ENCODE measurements around a stretch of chr2.

GRCh38 chr2:61348623-61349062 is 122.2 kb downstream of the USP34 start:
- PRO-cap = no peak

DNA sequence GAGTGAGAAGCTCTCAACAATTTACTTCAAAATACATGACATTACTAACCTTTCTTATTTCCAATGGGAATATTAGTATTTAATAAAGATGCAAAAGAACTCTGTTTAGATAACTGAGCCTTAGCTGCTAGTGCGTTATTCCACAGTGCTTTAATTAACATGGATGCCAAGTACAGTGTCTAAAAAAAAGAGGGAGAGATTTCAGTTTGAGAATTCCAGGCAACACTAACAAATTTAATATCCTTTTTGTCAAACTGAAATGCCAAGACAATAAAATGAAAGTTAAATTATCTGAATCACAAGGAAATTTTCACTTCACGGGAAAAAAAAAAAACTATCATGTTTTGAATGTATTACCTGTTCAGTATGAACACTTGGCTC is 120.7 kb downstream of the USP34 start:
- PRO-cap = no peak

DNA sequence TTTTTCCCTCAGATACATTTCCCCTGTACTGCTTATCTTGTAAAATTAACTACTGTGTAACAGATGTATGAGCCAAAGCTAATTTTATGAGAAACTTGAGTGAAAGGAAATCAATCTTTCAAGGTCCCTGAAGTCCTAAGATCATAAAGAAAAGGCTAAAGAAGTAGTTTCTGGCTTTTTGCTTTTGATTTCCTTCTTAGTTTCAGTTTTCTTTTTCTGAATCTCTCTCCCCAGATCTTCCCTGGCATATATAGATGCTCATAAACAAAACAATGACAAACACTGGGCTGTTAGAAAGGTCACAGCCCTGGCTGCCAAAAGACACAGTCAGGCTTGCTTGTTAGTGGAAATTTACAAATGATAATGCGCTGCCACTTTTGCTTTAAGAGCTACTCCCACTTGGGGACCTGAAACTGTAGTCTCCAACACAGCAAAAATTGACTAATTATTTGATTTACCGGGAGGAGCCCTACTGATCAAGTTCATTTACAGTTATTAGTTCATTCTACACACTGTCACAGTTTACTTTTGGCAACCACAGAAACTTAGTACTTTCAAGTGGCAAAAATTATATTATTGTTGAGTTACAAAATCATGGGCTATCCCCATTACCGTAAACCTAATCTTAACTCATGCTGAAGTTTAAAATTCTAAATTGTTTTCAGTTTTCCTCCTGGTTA is 132.9 kb upstream of the XPO1 start:
- PRO-cap = no peak

- PRO-cap = bidirectional peak, plus-strand start at chr2:61854745, minus-strand start at chr2:61854495; bidirectional peak, plus-strand start at chr2:61855120, minus-strand start at chr2:61855127
These were observed 760 bp upstream of the FAM161A start for GRCh38 chr2:61854336-61855303.

GRCh38 chr2:61872039-61872748 is 16.3 kb downstream of the CCT4 start:
- PRO-cap = no peak

DNA sequence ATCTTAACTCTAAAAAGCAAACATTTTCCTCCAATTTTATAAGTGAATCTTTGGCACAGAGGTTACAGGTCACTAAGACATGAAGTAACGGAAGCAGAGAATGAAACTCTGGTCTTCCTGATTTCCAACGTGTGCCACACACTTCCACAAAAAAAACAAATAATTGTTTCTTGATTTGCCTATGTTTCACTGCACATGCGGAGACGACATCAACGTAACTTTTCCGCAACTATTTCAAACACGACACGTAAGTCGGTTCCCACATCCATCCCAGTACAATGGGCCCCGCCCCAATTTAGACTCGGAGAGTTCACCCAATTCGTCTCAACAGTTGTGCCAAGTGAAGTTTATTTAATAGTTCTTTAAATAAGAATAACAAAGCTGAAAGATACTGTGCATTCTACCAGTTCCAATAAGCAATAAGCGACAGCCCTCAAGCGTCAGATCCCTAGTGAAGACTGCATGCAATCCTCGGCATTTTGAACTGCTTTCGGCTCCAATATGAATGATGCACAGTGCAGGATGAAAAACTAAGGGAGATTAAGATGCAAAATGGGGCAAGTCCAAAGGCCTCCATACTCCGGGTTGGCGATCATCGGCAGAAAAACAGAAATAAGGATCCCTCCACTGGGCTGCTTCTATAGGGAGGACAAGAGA is 708 bp downstream of the CCT4 start:
- PRO-cap = no peak

- PRO-cap = no peak
These were observed 96.8 kb upstream of the B3GNT2 start for GRCh38 chr2:62099180-62099548.

GRCh38 chr2:62192769-62193199 is 3.1 kb upstream of the B3GNT2 start:
- PRO-cap = no peak

GRCh38 chr2:62195119-62195582 is 764 bp upstream of the B3GNT2 start:
- PRO-cap = no peak

DNA sequence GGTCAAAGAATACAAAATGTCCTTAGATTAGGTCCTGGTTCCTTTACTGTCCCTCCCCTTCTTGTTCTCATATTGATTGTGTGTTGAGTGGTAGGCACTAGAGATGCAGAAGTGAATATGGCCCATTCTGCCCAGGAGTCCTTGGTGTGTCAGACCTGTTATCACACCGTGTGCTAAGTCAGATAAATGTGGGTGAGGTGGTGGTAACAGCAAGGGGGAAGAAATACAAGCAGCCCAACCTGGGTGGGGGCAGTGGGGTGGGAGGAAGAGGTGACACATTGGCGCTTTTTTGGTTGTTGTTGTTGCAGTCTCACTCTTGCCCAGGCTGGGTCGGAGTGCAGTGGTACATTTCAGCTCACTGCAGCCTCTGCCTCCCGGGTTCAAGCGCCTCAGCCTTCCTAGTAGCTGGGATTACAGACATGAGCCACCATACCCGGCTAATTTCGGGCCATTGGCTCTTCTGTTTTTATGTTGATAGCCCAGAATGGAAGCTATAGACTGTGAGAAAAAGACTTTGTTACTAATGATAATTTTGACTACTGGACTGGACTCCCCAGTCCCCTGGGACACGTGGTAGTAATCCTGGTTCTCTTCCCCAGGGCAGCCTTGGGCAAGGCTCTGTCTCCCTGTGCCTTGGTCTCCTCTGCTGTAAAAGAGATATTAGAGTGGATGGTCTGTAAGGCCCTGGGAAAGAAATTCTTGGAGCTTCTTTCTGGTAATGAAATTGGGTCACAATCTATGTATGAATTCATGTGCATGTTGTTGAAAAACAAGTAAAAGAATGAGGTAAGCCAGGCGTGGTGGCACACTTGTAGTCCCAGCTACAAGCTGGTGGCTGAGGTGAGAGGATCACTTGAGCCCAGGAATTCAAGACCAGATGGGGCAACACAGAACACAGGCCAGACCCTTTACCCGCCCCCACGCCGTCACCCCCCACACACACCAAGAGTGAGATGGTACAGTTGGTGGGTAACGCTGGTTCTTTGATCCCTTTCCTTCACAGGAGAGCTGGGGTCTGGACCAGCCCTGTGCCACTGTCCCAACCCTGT is 13.1 kb downstream of the B3GNT2 start:
- PRO-cap = no peak

DNA sequence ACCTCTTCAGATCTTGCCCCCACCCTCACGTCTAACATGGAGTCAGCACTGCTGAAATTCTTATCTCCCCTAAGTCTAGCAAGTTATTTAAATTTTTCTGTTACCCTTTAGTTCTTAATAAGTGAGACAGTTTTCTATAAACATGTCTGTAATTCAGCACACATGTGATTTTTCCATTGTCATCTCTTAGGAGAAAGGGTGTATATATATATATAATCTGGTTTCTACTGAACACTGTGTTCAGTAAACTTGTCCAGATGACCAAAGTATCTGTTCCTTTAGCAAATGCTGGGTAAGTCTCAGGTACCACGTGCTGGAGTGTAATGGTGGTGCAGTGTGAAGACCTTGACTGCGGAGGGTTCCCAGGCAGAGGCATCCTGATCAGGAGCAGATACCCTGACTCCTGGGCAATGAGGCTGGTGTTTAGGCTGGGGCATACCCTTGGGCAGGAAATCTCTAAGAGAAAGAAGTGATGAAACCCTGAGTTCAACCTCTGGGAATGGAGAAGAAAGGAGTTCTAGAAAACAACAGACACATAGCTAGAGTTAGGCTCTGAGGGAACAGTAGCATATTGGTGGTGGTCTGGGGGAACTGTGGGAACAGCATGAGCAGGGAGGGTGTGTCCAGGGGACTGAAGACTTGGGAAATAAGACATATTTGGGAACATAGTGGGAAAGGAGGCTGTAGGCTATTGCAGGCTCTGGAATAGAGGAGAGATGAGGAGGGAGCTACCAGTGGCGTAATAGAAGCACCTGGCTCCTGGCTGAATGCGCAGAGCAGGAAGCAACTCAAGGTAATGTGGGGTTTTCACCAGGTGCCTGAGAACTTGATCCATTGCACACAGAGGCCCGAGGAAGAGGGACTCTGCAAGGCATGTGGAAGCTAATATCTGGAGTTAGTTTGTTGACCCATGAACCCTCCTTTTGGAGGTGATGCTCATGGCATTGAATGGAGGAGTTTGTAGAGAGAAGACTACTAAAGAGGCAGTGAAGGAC is 18.0 kb downstream of the B3GNT2 start:
- PRO-cap = no peak

DNA sequence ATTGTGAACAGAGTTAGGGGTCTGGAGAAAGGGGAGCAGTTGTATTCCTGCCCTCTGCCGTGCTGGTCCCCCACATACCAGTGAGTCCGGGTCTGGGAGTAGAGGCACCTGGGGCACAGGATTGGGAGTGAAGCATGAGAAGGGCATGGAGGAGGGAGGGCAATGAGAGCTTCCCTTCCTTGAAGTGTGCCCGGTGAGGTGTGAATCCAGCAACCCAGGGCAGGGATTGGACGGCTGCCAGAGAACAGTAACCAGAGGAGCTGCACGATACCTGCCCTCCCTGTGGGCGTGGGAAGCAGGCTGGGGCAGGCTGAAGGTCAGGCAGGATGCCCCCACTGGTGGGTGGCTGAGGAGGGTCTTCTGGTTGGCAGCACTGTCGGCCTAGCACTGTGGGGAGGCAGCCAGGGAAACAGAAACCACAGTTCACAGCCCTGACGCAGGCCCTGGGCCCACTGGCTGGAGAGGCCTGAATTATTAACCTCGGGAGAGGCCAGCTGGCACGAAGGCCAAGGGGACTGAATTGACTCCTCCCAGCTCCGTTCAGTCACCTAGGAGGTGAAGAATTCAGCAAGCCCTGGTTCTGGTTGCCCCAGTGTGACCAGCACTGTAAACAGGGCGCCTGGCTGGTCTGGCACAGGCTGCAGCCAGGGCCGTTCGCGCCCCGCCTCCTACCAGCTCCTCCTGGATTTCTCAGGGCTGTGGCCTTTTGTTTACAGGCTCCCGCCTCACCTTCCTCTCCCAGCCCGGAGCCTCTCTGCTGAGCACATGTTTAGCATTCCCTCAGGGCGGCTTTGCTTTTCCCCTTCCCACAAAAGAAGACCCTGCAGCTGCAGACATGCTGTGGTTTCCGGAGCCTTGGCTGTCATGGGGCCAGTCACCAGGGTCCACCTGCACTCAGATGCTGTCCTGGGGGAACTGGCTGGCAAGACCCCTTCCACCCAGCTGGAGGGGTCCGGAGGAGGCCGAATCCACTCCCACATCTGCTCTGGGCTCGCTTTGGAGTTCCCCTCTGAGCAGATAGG is 97.7 kb downstream of the B3GNT2 start:
- PRO-cap = no peak

DNA sequence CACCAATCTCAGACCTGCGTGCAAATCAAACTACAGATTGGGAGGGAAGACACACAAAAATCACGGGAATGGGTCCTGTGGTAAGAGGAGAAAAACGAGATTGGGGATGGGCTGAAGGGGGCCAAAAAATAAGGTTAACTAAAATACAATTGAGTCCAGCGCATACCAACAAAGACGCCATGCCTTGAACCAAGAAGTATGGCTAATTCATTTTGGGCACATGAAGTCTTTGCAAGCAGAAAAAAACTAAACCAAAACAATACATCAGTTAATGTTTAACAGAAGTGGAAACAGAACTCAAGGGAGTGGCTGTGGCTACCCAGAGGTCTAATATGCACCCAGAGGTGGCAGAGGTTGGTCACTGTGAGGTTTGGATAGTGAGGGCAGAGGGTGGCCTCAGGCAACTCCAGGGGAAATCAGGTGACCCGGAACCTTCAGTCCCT is 99.6 kb downstream of the TMEM17 start:
- PRO-cap = no peak

DNA sequence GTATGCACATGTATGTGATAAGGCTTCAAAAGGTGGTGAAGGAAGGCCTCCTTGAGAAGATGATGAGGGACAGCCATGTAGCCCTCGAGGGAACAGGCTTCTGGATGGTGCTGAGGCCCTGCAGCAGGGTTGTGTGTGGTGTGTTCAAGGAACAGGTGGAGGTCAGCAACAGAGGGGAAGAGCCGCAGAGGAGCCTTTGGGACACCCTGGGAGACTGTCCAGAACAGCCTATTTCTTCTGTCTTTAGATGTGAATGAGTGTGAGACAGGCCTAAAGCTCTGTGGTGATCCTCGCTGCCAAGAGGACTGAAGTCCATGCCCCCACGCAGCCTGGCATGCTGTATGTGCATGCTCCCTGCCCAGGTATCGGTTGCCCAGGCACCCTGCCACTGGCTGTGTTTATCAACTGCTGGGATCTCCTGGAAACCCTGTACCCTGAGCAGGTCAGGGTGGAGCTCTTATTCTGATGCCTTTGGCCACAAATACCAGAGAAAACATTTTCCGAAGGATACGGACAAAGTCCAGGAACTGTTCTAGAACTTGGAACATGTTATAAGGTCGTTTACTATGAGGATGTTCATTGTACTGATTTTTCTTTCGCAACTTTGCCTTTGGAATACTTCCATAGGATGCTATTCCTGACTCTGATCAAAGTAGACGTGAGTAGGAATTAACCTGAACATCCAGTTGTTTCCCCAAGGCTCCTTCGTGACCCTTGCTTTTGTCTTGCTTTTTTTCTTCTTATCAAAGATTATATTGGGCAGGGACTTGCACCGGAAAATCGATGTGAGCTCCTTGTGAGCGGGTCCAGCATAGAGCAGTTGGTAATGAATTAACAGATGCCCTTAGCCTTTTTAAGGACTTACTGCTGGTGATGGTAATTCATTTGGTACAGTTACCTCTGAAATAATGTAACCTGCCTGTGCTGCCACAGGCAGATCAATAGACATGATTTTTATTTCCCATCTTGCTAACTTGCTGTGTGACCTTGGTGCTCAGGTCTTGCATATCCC is 55.3 kb downstream of the TMEM17 start:
- PRO-cap = no peak

DNA sequence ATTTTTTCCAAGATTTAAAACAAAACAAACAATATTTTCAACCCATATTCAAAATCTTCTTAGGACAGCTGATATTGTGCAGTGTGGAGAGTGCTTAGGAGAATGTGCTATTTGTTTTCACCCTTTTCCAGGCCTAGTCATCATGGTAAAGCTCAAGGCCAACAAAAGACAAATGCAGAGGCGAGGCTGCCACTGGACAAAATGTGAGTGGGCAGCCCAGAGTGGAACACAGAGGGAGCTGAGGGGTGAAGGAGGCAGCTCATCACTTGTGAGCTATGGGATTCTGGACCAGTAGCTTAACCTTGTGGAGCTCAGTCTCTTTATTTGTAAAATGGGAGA is 84.0 kb upstream of the TMEM17 start:
- PRO-cap = no peak

DNA sequence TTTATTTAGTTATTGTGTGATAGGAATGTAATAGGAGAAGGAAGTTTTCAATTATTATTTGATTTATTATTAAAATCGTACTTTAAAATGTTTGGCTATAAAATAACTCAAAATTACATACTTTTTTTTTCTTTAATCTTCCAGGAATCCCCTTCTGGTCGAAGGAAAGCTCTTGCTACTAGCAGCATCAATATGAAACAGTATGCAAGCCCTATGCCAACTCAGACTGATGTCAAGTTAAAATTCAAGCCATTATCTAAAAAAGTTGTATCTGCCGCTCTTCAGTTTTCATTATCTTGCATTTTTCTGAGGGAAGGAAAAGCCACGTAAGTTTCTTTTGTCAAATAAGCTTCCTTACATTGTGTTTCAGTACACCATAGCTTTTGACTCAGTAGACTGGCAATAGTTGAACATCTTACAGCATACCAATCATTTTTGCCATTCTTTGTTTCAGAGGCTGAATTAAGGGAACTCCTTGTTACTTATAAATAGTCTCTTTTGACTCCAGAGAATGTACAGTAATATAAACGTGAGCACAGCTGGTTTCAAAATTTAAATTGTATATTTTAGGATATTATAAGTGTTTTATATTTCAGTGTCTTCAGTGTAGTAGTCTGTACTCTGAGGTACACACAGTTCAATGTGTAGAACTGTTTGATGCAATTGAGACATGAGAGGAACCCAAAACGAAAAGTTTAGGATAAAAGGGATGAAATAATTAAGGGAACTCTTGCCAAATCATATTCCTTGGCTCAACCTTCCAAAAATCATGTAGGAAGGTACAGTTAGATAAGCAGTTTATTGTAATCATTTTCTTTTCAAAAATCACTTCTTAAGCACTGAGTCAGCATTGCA is 120.7 kb downstream of the EHBP1 start:
- PRO-cap = no peak

DNA sequence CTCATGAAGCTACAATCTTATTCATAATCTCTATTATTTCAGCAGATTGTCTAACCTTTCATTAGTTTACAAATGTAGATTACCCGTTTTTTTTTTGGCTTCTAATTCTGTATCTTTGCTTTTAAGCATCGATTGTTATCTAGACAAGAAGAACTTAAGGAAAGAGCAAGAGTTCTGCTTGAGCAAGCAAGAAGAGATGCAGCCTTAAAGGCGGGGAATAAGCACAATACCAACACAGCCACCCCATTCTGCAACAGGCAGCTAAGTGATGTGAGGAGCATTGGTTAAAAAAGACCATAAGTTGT is 95.3 kb upstream of the OTX1 start:
- PRO-cap = no peak

DNA sequence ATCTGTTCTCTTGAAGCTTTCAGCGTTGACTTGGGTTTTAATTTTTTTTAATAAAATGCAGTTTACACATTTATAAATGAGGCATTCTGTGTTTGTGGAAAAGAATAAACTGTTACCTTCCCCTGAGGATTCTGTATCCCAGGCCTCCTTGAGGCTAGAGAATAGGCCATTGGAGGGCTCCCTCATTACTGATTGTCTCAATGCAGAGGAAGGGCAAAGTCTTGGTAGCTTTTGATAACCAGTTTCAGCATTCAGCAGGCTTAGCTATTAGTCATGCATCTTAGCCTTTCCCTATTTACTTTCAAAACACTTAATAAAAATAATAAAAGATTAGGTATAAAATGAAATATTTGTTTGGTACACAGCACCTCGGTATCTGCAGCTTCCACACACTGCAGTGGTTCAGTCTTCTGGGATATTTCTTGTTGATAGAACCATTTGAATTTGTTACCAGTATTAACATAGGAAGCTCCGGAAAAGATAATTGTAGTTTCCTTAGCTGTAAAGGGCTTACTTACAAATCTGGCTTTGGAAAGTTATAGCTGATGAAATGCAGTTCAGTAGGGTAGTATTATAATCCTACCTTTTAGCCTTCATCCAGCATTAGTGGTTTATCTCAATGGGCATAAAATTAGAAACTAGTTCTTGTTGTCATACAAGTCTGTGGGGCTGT is 57.9 kb upstream of the OTX1 start:
- PRO-cap = no peak

DNA sequence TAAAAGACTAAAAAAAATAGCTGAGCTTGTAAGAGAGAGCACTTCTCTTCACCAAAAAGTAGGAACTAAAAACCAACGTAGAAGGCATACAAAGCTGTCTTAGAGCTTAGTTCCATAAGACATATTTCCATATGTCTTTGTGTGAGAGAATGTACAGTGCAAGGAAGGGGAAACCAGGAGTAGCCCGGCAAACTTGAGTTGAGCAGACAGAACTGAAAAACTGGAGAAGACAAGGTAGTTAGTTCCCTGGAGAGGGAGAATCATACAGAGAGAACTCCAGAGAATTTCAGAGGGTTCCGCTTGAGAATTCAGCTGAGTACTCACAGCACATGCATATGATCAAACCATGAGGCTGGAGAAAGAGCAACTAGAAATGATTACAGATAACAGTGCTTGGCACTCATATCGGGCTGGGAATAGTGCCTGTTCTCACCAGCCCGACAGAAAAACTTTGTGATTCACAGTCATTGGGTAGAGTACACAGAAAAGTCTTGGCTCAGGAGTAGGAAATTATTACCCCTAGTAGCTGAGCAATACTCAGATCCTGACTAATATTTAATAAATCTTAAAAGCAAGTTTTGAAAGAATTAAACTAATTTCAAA is 7.1 kb downstream of the WDPCP start:
- PRO-cap = no peak

DNA sequence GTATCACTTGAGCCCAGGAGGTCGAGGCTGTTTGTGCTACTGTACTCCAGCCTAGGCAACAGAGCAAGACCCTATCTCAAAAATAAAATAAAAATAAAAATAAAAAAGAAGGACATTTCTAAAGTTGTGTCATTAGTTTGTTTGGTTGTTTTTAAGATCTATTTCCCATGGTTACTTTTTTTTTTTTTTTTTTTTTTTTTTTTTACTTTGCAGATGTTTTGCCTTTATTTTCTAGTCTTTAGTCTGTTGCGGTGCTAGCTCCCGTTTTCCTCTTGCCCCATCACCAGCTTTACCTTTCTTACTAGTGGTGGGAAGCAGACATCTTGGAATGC is 43.1 kb downstream of the UGP2 start:
- PRO-cap = no peak

All from WTC11 (cell line).